Bronchus fibroblast of lung (primary cell): ENCODE data around the genes PCGF1 and LRRTM4.

GRCh38 chr2:74100916-74102035 is 46.4 kb downstream of the BOLA3 start:
- RAMPAGE, long total RNA, result no peak

DNA sequence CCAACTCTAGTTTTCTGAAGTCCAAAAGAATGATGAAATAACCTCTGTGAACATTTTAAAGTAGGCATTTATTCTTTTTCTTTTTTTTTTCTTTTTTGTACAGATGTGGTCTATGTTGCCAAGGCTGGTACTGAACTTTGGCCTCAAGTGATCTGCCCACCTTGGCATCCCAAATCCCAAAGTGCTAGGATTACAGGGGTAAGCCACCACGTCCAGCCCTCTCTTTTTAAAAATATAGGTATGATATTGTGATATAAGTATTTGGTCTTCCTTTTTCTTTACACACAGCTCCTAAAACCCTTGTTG is 9.0 kb upstream of the BOLA3 start:
- RAMPAGE, long total RNA, result no peak

GRCh38 chr2:74221366-74222575 is 23.4 kb downstream of the MTHFD2 start:
- RAMPAGE, long total RNA, result no peak

DNA sequence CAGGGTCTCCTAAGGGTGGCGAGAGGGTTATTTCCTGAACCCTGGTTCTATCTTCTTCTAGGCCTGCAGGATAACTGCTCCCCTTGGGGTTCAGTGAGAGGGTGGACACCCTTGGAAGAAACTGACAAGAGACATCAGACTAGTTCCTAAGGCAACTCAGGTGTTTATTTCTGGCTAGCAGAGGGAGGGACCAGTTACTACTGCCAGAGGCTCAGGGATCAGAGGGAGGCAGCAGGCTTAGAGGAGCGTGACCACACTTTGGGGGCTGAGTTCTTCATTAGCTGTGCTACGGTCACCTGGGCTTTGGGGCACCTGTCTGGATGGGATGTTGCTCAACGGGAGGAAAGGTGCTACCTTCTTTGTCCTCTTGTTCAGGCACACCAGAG is 7.4 kb downstream of the C2orf81 start:
- RAMPAGE, long total RNA, result no peak

DNA sequence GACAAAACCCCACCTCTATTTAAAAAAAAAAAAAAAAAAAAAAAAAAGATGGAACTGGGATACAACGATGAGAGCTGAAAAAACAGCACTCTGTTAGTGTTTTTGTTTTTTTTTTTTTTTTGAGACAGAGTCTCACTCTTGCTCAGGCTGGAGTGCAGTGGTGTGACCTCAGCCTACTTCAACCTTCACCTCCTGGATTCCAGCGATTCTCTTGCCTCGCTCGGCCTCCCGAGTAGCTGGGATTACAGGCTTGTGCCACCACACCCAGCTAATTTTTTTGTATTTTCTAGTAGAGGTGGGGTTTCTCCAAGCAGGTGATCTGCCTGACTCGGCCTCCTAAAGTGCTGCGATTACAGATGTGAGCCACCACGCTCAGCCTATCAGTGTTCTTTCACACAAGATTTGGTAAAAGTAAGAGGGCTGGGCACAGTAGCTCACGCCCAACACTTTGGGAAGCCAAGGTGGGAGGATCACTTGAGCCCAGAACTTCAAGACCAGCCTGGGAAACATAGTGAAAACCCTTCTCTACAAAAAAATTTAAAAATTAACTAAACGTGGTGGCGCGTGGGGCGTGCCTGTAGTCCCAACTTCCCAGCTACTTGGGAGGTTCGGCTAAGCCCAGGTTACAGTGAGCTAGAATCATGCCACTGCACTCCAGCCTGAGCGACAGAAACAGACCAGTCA is 1.2 kb downstream of the MRPL53 start:
- RAMPAGE, long total RNA, result no peak

- RAMPAGE, long total RNA, result start-site peak on the minus strand at chr2:74507358-74507423, 138 and 71 reads in 2 replicates; start-site peak on the minus strand at chr2:74507674-74507698, 240 and 106 reads in 2 replicates
Measured at GRCh38 chr2:74507073-74508205, at the start of gene PCGF1. PCGF1 (minus strand) TSS chr2:74507695.

GRCh38 chr2:74533583-74534911 is 4.3 kb downstream of the HTRA2 start:
- RAMPAGE, long total RNA, result no peak

DNA sequence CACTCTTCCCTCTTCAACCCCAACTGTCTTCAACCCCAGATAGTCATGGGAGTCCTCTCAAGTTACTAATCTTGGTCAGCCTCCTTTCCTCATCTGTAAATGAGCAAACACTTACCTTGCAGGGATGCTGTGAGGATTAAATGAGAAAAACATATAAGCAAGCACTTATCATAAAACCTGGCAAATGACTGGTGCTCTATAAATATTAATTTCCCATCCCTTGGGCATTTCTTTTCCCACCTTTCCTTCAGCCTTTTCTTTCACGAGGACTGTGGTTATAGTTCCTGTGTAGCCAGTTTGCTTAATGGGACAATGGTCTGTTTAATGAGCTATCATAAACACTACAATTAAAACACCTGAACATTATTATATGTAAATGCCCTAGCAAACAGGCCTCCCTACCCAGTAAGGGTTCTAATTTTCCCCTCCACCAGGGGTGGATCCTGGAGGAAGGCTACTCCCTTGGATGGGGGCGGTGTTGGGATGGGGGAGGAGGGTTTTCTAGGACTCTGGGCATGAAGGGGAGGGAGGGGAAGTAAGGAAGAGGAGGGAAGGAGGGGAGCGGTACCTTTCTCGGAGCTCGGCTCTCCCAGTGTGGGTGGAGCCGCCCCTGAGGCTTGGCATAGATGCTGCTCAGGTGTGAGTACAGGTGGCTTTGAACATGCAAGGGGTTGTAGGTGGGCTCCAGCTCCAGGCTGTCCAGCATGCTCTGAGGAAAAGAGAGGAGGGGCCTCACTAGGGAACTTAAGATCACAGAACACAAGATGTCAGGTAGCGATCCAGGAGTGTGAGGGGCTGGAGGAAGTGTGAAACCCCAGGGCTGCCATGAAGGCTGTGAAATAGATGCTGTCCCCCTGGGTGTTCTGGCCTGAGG is 5.3 kb downstream of the DOK1 start:
- RAMPAGE, long total RNA, result no peak

- RAMPAGE, long total RNA, result no peak
Measured at GRCh38 chr2:74741483-74741953, 87.5 kb downstream of the SEMA4F start.

GRCh38 chr2:74835417-74835856 is 1.5 kb downstream of the HK2 start:
- RAMPAGE, long total RNA, result no peak

DNA sequence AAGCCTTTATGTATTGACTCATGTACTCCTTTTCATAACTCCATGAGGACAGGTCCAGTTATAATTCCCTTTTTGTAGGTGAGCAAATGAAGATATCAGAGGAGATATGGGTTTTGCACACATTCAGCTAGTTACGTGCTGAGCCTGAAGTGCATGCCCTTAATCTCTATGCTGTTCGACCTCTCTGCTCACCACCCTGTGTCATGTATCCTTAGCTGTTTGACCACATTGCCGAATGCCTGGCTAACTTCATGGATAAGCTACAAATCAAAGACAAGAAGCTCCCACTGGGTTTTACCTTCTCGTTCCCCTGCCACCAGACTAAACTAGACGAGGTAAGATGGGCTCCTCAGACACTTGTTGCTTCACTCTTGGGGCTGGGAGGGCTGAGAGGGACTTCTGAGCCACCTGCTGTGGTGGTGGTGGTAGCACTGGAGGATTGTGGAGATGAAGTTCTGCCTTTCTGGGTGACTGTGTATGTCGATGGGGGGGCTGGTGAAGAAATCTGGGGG is 38.2 kb downstream of the HK2 start:
- RAMPAGE, long total RNA, result no peak

- RAMPAGE, long total RNA, result no peak
Measured at GRCh38 chr2:74891111-74892127, 57.5 kb downstream of the HK2 start.

DNA sequence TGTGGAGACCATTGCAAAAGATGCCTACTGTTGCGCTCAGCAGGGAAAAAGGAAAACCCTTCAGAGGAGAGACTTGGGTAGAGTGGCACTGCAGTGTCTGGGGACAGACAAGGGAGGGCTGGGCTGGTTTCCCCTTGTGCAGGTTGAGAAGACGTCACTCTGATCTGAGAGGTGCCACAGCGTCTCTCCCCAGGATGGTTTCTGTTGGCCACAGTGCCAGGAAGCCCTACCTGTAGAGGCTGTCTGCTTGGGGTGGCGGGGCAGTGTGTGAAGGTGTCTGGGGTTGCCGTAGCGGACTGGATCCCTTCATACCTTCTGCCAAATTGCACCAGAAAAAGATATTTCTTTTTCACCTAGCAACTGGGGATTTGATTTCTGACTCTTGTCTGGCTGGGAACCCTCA is 907 bp downstream of the POLE4 start:
- RAMPAGE, long total RNA, result no peak

DNA sequence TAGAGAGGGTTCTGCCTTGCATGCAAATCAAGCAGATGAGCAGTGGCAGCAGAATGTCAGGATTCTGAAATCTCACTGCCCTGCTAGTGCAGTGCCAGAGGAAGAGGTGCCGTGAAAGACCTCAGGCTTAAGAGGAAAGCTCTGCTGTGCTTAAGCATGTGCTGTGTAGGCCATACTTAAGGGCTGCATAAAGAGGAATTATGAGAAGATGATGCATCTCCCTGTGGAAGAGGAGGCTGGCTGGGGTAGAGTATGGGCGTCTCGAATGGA is 132.0 kb downstream of the EVA1A start:
- RAMPAGE, long total RNA, result no peak

DNA sequence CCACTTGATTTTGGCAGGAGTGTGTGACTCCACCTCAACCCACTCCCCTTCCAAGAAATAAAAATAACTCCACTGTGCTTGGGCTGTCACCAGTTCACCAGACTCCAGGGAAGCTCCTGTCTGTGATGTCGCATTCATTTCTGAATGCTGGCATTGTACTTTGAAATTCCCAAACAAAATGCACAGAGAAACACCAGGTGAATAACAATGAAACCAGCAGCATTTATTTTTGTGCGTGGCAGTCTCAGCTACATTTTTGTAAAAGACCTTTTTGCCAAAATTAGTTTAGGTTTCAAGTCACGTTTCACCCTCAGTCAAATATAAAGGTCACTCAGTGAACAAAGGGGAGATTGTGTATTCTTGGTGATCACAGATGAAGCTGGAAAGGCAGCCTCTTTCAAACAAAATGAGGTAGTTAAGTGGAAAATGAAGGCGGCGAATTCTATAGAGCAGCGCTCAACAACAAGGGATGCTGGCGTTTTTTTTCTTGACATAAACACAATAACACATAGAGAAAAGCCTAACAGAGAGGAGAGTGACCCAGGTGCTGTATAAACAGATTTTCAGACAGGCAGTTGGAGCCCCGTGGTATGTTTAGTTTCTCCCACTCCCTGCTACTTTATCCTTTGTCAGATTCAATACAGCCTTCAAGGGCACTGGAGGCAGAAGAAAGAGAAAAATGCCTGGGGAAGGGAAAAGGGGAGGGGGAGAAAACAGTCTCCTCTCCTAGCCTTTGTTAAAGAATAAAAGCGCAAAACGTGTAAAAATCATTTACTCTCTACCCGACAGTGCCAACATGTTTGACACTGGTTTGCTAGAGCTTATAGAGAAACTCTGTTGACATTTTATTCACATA is 210.4 kb upstream of the GCFC2 start:
- RAMPAGE, long total RNA, result no peak

DNA sequence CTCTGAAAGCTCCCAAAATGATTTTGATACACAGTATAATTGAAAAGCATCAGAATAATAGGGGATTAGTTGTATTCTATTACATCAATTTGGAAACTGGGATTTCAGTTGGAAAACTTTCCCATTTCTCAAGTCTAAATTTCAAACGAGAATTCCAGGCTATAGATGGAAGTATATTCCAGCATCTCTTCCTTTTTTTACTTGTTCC is 326.9 kb upstream of the GCFC2 start:
- RAMPAGE, long total RNA, result no peak

GRCh38 chr2:76579571-76579961 is 868.9 kb upstream of the GCFC2 start:
- RAMPAGE, long total RNA, result no peak

- RAMPAGE, long total RNA, result no peak
Measured at GRCh38 chr2:77513213-77513723, 8.9 kb downstream of the LRRTM4 start.

DNA sequence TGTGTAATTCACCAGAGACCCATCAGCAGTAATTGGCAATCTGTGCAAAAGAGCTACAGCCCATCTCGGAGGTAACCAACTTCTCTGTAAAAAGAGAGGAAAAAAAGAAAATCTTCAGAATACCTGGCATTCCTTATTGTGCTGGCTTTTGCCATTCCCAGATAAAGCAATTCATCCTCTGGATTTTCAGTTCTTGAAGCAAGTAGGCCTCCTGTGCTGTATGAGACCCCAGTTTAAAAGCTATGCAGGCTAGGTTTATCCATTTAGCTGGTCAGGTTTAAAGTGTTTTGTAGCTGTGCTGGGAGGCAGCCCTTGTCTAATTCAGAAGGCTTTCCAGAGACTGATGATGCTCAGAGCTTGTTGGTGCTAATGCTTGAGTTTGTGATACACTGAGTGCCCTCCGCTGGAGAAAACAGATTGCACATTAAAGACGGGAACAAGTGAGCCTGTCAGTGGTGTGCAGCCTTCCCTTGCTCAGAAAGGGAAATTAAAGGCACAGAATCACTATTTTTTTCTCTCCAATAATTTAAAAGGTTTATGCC is at the start of gene LRRTM4:
Gene LRRTM4 (minus strand): TSS at position 391 of the 542 bp plus-strand sequence.
- RAMPAGE, long total RNA, result no peak

DNA sequence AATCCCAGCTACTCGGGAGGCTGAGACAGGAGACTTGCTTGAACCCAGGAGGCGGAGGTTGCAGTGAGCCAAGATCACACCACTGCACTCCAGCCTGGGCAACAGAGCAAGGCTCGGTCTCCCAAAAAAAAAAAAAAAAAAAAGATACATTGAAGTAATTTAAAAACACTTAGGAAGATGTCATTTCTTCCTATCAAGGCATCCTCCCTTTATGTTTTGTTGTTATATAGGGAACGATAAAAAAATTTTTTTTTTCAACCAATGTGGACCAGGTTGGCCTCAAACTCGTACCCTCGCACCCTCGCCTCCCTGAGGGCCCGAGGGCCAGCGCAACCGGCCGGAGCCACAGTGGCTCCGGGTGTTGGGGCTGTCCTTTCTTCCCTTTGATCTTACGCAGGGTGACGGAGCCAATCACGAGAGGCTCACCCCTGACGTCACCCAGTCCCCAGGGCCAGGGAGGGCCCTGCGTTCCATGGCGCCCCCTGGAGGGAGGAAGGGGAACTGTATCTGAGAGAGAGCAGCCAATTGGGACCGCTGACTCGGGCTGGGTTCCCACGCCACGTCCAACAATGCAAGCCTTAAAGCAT is 432.6 kb upstream of the LRRTM4 start:
- RAMPAGE, long total RNA, result no peak